ENCODE data around the gene LECT2.

GRCh38 chr5:134530602-134531221, 5.2 kb downstream of the JADE2 start:
- RRBS, 2 experiments, result no CpG with 5 or more reads among the region's 8 CpGs

DNA sequence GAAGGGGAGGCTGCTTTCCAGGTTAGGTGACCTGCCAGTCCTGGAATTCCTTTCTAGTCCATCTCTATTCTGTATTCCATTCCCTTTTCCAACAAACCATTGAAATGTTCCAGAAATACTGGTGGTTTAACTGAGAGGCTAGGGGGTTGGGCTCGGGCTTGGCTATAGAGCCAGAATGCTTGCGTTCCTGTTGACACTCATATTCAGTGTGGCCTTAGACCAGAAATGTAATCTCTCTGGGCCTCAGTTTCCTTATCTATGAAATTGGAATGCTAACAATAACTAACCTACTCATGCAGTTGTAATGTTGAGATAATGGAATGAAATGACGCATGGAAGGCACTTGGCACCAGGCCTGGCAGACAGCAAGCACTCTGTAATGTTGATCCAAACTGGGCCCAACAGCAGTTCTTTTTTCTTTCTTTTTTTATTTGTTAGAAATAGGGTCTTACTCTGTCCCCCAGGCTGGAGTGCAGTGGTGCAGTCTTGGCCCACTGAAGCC, 26.8 kb downstream of the JADE2 start:
- RRBS, 2 experiments, result no CpG with 5 or more reads among the region's 3 CpGs

GRCh38 chr5:134555785-134556442, 30.4 kb downstream of the JADE2 start:
- RRBS, 2 experiments, result no CpG with 5 or more reads among the region's 13 CpGs

DNA sequence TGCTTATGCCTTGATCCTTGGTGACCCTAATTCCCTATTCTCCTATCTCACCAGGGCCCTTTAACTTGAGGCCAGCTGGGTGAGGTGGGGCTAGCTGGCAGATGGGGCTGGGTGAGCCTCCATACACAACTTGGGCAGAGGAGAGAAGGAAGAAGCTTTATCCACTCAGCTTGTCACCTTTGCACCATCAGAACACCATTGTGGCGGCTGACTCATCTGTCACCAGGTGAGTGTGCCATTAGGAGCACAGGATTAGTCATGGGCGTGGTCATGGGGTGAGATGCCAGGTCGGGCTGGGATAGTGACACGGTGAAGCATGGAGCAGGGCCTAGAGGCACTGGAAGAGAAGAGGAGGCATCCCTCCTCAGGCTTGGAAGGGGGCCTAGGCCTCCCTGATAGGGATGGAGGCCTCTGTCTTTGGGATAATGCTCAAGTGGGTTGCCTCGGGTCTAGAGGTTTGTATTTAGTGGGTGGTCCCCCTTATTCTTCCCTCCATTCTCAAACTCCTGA, 41.3 kb downstream of the SAR1B start:
- RRBS, 2 experiments, result no CpG with 5 or more reads among the region's 5 CpGs

DNA sequence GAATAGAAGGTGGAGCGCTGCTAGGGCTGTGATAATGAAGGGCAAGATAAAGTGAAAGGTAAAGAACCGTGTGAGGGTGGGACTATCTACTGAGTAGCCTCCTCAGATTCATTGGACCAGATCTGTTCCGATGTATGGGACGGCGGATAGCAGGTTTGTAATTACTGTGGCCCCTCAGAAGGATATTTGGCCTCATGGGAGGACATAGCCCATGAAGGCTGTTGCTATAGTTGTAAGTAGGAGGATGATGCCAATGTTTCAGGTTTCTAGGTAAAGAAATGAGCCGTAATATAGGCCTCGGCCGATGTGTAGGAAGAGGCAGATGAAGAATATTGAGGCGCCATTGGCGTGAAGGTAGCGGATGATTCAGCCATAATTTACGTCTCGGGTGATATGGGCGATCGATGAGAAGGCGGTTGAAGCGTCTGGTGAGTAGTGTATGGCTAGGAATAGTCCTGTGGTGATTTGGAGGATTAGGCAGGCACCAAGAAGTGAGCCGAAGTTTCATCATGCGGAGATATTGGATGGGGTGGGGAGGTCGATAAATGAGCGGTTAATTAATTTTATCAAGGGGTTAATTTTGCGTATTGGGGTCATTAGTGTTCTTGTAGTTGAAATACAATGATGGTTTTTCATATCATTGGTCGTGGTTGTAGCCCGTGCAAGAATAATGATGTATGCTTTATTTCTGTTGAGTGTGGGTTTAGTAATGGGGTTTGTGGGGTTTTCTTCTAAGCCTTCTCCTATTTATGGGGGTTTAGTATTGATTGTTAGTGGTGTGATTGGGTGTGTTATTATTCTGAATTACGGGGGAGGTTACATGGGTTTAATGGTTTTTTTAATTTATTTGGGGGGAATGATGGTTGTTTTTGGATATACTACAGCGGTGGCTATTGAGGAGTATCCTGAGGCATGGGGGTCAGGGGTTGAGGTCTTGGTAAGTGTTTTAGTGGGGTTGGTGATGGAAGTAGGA, 18.8 kb downstream of the PCBD2 start:
- RRBS, 2 experiments, result no CpG with 5 or more reads among the region's 26 CpGs

DNA sequence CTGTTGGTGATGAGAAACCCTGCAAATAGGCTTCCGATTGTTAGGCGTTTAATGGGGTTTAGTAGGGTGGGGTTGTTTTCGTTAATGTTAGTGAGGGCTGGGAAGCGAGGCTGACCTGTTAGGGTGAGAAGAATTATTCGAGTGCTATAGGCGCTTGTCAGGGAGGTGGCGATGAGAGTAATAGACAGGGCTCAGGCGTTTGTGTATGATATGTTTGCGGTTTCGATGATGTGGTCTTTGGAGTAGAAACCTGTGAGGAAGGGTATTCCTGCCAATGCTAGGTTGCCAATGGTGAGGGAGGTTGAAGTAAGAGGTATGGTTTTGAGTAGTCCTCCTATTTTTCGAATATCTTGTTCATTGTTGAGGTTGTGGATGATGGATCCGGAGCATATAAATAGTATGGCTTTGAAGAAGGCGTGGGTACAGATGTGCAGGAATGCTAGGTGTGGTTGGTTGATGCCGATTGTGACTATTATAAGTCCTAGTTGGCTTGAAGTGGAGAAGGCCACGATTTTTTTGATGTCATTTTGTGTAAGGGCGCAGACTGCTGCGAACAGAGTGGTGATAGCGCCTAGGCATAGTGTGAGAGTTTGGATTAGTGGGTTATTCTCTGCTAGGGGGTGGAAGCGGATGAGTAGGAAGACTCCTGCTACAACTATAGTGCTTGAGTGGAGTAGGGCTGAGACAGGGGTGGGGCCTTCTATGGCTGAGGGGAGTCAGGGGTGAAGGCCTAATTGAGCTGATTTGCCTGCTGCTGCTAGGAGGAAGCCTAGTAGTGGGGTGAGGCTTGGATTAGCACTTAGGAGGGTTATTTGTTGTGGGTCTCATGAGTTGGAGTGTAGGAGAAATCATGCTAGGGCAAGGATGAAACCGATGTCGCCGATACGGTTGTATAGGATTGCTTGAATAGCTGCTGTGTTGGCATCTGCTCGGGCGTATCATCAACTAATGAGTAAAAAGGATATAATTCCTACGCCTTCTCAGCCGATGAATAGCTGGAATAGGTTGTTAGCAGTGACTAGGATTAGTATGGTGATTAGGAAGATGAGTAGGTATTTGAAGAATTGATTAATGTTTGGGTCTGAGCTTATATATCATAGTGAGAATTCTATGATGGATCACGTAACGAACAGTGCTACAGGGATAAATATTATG, 20.5 kb downstream of the PCBD2 start:
- RRBS, 2 experiments, result no CpG with 5 or more reads among the region's 29 CpGs

- RRBS, 2 experiments, result no CpG with 5 or more reads among the region's 12 CpGs
These were observed 3.3 kb upstream of the CATSPER3 start for GRCh38 chr5:134964173-134965114.

- RRBS, 2 experiments, result 96 to 97% methylated on average over 34 of the region's 52 CpGs
These were observed 5.4 kb downstream of the PITX1 start for GRCh38 chr5:135028627-135029091.

- RRBS, 2 experiments, result no CpG with 5 or more reads among the region's 3 CpGs
These were observed 119.6 kb upstream of the PITX1 start for GRCh38 chr5:135153594-135154099.

- RRBS, 2 experiments, result 71 to 80% methylated on average over 1 of the region's 18 CpGs
These were observed 134.1 kb downstream of the MACROH2A1 start for GRCh38 chr5:135264724-135265583.

- RRBS, 2 experiments, result no CpG with 5 or more reads among the region's 11 CpGs
These were observed 62.0 kb downstream of the MACROH2A1 start for GRCh38 chr5:135336702-135337848.

- RRBS, 2 experiments, result no CpG with 5 or more reads among the region's 7 CpGs
These were observed 127.1 kb upstream of the CXCL14 start for GRCh38 chr5:135705694-135706519.

GRCh38 chr5:135944767-135945484, 9.9 kb downstream of the LECT2 start:
- RRBS, 2 experiments, result no CpG with 5 or more reads among the region's 3 CpGs

GRCh38 chr5:135954723-135955443, at the start of gene LECT2:
Gene LECT2 (minus strand): TSS chr5:135954983.
- RRBS, 2 experiments, result 83 to 92% methylated on average over 2 of the region's 5 CpGs

GRCh38 chr5:135998078-135998433, 30.7 kb upstream of the TGFBI start:
- RRBS, 2 experiments, result no CpG with 5 or more reads among the region's 4 CpGs

DNA sequence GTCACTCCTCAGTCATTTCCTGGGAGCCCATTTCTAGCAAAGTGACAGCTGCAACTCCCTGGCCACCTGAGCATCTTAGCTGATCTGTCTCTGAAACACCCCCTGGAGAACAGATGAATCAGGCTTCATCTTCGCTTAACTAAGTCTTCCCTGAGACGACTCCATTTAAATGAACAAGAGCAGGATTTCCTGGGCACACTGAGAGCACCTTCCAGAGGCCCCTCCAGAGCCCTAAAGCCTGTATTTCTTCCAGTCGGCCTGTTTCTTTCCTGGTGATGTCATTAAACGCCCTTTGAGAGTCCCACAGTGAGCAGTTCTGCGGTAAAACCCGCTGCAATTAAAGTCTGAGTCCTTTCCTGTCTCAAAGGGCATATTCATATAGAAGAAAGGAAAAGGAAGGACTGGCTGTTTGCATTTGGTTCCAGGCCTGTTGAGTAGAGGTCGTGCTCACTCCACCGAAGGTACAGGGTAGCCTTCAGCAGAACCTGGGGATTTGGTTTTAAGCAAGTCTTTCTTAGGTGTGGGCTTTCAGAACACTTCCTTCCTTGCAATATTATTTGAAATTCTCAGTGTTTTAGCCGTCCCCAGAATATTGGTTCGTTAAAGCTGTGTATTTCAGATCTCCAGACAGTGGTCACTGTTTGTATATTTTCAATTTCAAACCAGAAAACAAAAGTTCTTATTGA, 14.1 kb downstream of the TGFBI start:
- RRBS, 2 experiments, result no CpG with 5 or more reads among the region's 10 CpGs

DNA sequence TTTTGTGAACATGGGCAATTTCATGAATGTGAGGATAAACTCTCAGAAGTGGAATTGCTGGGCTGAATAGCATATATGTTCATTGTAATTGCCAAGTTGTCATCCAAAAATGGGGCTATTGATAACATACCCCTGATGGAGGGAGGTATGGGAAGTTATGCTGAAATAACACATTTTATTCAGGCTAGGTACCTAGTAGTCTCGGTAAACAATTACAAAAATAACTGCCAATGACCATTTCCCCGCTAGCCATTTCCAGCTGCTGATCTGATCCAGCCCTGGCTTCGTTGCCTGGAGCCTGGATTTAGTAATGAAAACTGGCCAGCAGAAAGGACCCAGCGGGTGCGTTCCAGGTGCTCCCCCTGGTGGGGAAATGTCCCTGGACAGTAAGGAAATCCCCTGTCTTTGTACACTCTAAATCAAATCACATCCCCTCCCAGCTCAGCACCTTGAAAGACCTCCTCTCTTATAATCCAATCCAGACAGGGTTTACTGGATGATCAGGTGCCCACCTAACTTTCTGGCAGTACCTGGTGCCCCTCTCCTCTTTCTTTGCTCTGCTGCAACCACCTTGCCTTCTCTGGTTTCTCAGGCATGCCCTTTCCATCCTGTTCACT, 50.3 kb upstream of the SMAD5 start:
- RRBS, 2 experiments, result no CpG with 5 or more reads among the region's 5 CpGs

DNA sequence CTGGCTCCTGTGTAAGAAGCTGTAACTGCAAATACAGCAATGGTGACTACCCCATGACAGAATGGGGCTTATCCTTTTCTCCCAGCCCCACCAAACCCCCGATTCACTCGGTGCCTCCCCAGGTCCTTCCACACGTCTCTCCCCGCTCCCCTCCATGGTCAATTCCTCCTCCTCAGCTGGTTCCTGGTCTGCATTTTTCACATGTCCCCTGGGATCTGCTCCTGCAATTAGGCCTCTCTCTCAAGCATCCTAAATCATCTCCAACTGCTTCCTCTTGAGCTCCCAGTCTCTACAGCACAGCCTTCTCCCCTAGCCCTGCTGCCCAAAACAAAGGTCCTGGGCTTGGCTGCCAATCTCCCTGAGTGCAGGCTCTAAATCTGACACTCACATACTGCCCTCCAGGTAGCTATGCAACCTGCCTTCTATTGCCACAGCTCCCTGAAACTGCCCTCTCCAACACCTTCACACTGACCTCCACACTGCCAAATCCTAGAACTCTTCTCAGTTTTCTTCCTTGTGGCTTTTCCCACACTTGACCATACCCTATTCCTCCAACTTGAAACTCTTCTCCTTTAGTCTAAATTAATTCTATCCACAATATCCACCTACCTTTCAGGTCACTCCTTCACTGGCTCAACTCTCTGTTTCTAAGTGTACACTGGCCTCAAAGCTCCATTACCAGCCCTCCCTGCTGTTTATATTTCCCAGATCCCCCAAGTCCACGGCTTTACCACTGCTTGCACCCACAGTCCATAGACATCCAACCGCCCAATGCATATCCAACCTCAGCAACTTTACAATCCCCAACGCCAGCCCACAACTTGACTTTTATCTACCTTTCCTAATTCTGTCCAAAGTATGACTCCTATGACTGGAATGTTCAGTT, 107.4 kb downstream of the SPOCK1 start:
- RRBS, 2 experiments, result no CpG with 5 or more reads among the region's 7 CpGs

DNA sequence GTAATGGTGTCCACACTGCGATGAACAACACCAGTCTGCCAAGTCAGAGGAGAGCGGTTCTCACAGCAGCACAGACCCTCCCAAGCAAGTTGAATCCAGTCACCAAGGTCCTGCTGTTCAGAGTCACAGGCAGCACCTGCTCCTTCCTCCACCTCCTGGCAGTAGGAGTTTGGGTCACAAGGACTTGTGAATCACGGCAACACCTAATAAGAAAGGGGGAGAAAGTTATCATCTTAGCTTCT, 114.0 kb downstream of the KLHL3 start:
- RRBS, 2 experiments, result no CpG with 5 or more reads among the region's 3 CpGs

DNA sequence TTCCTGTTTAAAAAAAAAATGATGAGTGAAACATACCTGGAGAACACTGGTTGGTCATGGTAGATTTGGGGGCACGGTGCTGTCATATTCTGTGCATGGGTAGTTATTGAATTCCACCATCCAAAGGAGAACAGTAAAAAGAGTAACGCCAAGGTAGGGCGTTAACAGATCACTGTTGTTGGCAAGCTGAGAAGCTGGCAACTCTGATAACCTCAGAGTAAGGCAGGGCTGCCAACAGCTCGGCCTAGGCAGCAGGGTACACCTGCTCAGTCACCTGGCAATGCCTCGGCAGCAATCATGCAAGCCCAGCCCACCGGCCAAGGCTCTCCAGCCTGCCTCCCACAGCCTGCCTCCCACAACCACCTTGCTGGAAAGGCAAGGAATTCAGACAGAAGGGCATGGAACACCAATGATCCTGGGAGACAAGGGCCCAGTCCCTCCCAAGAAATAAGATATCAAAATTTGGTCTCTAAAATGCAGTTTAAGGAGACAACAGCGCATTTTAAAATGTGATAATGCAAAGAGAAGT, 63.9 kb downstream of the KLHL3 start:
- RRBS, 2 experiments, result no CpG with 5 or more reads among the region's 7 CpGs